ENCODE data around the gene ZFP36L1.

DNA sequence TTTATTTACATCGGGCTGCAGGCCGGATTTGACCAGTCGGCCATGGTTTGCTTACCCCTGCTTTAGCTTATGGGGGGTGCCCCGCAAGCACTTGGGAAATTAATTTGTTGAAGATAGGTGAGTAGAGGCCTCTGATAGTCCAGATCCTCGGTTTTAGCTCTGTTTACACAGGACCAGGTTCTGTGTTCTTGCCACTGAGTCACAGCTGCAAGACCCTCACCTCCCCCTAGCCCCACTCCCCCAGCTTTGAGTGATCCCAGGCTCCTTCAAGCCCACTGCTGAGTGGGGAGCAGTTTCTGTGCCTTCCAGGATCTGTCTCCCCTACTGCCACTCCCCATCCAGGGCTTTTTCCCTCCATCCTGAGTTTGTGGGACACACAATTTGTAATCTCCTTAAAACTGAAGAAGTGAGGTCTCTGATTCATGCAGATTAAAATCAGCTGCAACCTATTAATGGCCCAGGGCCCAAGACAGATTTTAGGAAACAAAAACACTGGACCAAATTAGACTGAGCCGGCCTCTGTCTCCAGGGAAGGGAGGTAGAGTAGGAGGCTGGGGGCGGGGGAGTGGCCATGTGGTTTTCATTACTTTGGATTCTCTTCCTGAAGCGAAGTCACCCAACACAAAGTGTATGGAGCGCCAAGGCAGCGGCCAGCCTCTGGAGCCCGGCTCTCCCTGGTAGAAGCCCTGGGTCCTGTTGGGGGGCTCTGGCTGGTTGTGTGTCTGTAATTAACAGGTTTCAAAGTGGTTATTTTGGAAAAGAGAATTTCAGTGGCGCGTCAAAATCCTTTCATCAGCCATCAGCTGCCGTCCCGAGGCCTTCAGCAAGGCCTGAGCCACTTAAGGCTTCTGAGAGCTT, 282.8 kb downstream of the ZFP36L1 start:
- PRO-cap = no peak
- RAMPAGE, long total RNA, 2 experiments = no peak in any of the 2 experiments

DNA sequence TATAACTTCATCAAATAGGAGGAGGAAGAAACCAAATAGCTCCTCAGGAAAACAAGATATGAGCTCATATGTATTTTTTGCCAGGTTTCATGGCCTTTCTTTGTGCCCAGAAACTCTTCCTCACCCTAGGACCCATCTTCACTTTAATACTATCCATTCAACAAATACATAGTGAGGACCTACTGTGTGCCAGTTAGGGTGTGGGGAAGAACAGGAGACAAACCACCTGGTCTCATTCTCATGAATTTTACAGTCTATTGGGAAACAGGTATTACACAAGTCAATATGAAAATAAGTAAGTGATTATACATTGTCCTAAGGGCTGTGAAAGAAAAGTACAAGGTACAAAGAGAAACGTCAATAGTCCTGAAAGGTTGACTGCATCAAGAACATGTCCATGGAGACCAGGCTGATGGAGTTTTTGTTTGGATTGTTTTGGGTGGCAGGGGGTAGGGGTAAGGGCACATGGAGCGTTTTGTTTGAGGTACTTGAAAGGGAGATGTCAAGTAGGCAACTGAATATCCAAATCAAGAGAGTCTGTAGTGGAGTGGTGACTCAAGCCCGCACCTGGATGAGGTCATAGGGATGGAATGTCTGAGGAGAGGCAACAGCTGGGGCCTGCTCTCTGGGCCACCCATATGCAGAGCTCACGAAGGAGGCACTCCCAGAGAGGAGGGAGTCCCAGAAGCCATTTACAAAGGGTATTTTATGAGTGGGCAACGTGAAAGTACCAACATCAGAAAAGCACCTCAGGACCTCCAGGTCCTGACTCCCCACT, 272.1 kb downstream of the ZFP36L1 start:
- PRO-cap = bidirectional peak, plus-strand start at position 643 of the sequence, minus-strand start at position 529 of the sequence; unidirectional peak, plus-strand start at position 643 of the sequence
- RAMPAGE, long total RNA, 2 experiments = no peak in any of the 2 experiments

DNA sequence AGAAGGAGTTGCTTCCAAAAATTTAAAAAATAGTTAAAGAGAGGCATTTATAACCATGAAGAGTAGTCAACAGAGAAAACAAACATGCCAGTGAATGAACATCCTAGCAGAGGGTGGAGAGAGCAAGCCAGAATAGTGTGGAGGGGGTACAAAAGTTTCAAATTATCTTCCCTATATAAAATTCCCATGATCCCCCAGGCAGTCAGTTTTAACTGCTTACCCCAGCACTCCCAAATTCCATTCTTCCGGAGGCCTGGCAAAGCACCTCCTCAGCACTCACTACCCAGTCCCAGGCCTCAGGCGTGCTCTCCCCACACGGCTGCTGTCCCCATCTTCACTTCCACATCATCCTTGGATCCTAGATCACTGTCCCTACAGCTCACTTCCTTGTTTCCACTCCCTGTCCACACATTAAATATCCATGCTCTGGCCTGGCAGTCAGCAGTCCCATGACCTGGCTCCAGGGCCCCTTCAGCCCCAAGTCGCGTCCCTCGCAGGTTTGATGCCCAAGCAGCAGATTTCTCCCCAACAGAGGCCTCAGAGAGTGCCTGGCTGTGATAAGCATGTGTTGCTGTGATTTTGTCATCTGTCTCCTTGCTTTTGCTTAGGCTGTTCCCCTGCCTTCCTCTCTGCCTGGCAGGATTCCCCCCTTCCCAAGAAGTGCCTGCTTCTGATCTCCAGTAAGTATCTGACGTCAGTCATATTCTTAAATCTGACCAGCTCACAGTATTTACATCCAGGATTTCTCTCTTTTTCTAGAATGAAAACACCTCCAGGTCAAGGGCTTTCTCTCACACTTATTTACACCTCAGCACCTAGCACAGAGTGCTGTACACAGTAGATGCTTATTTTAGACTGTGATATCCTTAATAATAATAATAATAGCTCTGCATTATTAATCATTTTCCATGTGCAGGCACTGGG, 241.7 kb downstream of the ZFP36L1 start:
- PRO-cap = no peak
- RAMPAGE, long total RNA, 2 experiments = no peak in any of the 2 experiments

GRCh38 chr14:68562824-68564080, 229.6 kb downstream of the ZFP36L1 start:
- PRO-cap = unidirectional peak, minus-strand start at chr14:68563346
- RAMPAGE, long total RNA, 2 experiments = no peak in any of the 2 experiments

- PRO-cap = unidirectional peak, minus-strand start at chr14:68566129
- RAMPAGE, long total RNA, 2 experiments = no peak in any of the 2 experiments
Observed at GRCh38 chr14:68565890-68566724, 226.8 kb downstream of the ZFP36L1 start.

- PRO-cap = no peak
- RAMPAGE, long total RNA, 2 experiments = no peak in any of the 2 experiments
Observed at GRCh38 chr14:68583593-68584071, 209.2 kb downstream of the ZFP36L1 start.

- PRO-cap = no peak
- RAMPAGE, long total RNA, 2 experiments = no peak in any of the 2 experiments
Observed at GRCh38 chr14:68621380-68621950, 171.4 kb downstream of the ZFP36L1 start.

- PRO-cap = no peak
- RAMPAGE, long total RNA, 2 experiments = no peak in any of the 2 experiments
Observed at GRCh38 chr14:68685109-68686041, 107.5 kb downstream of the ZFP36L1 start.

DNA sequence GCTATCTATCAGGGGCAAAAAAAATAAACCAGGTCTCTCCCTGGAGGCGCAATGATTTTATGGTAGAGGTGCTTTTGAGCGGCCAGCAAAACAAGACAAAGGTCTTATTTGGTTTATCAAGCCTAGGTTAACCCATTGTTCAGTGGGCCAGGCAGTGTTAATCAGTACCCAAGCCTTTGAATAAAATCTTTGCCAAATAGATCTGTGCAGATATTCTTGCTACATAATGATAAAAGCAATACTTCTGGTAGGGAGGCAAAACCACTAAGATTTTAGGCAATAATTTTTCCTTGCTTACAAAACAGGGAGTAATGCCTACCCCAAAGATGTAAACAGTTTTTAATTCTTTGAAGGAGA, 69.6 kb downstream of the ZFP36L1 start:
- PRO-cap = no peak
- RAMPAGE, long total RNA, 2 experiments = no peak in any of the 2 experiments

DNA sequence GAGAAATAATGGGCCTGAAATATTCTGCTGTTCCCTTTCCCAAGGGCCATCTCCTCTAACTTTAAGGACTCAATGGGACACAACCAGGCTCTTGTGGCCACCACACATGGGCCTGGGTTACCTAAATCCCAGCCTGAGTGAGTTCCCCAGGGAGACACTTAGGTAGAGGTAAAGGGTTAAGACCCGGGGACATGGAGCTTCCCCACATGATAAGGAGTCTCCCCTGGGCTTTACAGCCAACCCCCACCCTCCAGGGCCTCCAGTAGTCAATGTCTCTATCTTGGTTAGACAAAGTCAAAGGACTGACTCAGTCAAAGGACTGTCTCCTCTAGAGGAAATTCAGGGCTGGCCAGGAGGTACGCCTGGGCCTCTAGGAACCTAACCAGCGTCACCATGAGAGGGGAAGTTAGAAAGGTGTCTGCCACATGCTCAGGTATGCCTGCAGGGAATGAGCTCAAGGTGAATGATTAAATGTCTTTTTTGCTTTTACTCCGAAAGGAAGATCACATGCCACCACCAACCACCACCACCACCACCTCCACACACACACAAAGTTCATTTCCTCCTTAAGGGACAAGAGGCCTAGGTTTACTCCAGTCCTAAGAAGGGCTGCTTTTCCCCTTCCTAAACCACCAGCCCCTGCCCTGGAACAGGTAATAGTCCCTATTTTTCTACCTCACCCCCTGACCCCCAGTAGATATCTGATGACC, 6.9 kb downstream of the ZFP36L1 start:
- PRO-cap = bidirectional peak, plus-strand start at position 409 of the sequence, minus-strand start at position 335 of the sequence
- RAMPAGE, long total RNA, 2 experiments = no peak in any of the 2 experiments

DNA sequence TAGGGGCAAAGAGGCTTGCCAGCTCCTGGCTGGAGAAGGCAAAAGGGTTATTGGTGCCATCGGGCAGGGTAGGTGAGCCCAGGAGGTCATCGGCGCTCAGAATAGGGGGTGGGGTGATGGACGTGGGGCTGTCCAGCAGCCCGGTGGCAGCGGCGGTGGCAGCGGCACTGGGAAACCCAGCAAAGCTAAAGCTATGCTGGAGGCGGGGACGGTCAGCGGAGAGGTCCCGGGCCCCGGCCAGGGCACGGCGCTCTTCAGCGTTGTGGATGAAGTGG, 3.2 kb downstream of the ZFP36L1 start:
- PRO-cap = bidirectional peak, plus-strand start outside the sequence, minus-strand start at position 100 of the sequence
- RAMPAGE, long total RNA, 2 experiments = start-site peak on the plus strand in 1 of 2 experiments, centred at position 156 of the sequence, 8 reads per replicate

GRCh38 chr14:68790546-68791484, 2.1 kb downstream of the ZFP36L1 start:
- PRO-cap = bidirectional peak, plus-strand start at chr14:68790694, minus-strand start at chr14:68790573; bidirectional peak, plus-strand start at chr14:68791609, minus-strand start at chr14:68791379
- RAMPAGE, long total RNA, 2 experiments = no peak in any of the 2 experiments

DNA sequence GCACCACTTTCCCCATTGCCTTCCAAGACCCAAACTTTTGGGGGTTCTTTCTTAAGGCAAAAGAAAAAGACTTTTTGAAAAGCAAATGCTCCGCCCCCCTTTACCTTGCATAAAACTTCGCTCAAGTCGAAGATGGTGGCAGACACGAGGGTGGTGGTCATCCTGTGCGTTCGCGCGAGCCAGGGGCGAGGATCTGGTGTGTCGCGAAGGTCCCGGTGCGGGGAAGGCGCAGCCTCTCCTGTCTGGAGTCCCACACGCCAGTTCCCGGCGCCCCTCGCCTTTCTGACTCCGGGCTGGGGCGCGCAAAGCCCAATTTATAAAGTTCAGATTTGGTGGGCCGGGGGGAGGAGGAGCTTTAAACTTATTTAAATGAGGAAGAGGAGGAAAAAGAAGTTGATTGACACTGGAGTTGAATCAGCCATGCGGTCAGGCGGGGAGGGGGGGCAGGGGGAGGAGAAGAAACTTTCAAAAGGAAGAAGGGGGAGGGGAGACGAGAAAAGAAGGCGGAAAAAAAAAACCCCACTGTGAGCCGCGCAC, at the start of gene ZFP36L1:
Gene ZFP36L1 (minus strand): TSS at position 290 of the 537 bp plus-strand sequence.
- PRO-cap = bidirectional peak, plus-strand start at position 474 of the sequence, minus-strand start at position 290 of the sequence
- RAMPAGE, long total RNA, 2 experiments = start-site peak on the minus strand in 2 of 2 experiments, centred at positions 285 to 288 of the sequence, 29 to 3,938 reads per replicate

- PRO-cap = no peak
- RAMPAGE, long total RNA, 2 experiments = no peak in any of the 2 experiments
Observed at GRCh38 chr14:68822173-68822648, 29.3 kb upstream of the ZFP36L1 start.

GRCh38 chr14:68823177-68823773, 30.4 kb upstream of the ZFP36L1 start:
- PRO-cap = no peak
- RAMPAGE, long total RNA, 2 experiments = no peak in any of the 2 experiments

DNA sequence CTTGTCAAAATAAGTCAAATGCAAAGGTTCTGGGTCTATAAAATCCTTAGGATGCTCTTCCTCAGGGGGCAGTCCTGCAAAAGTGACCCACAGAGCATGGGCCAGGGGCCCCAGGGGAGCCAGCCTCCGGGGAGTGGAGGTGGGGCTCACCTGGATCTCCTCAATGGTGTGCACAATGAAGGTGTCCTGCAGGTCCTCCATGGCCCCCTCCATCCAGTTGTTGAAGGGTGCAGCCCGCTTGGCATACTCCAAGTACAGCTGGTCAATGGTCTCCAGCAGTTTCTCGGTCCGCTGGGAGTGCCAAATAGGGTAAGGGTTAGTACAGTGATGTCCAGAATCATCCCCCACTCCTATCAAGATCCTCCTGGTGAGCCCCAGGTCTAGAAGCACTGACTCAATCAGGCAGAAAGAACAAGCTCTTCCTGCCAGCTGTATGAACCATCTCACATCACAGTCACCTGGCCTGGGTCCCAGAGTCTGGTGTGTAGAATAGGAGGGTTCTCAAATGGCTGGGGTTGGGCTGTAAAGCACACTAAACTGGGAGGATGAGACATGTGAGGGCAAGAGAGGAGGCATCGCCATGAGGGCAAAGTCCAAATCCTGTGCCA, 91.3 kb upstream of the ZFP36L1 start:
- PRO-cap = no peak
- RAMPAGE, long total RNA, 2 experiments = no peak in any of the 2 experiments

DNA sequence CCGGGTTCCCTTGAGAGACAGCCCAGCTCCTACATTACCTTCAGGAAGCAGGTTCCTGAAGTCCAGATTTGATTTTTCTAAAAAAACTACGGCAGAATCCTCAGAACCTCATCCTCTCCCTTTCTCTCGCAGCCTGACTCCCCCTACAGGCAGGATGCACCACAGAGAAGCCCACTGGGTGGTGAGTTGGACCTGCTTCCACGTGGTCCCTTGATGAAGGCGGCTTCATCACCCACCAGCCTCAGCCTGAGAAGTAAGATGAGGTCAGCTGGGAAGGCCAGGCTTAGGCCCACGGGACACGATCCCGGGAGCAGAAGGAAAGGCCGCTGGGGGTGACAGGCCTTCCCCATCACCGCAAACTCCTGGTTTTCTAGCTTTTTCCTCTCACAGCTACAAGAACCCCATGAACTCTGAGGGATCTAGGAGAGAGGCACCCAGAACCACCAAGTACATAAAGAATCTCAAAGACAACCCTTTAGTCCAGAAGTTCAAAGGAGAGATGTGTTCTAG, 82.9 kb downstream of the ACTN1 start:
- PRO-cap = no peak
- RAMPAGE, long total RNA, 2 experiments = no peak in any of the 2 experiments

GRCh38 chr14:68931983-68932556, 47.0 kb downstream of the ACTN1 start:
- PRO-cap = no peak
- RAMPAGE, long total RNA, 2 experiments = no peak in any of the 2 experiments

DNA sequence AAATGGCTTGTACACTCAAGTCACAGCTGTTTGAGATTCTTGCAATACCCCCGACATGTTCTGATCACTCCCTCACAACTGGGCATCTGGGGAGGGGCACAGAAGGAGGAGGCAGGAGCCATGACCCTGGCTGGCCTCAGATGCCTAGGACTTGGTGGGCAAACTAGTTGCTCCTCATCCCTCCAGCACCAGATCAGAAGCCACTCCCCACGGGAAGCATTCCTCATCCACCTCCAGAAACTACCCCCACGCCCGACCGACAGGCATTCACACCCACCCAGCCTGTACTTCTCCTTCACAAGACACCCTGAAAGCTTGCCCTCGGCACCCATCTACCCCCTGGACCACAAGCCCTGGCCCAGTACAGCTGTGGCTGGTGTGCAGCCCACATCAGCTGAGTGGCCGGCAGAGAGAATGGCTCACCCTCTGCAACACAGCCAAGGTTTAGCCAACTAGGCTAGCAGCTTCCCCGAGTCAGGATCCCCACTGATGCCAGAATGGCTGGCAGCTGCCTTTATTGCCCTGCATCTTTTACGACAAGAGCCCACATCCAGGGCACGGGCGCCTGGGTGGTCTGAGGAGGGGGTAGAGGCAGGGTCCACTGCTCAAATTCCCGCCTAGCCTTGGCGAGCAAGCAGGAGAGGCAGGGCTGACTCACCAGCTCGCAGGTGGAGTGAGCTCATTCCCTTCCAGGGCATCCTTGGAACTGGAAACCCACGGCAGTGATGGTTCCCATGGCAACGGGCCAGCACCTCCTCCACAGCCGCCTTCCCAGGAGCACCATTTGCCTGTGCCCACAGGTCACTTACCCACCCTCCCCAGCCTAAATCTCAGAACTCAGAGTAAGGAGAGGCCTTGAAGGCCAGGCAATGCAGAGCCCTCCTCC, 17.2 kb downstream of the ACTN1 start:
- PRO-cap = no peak
- RAMPAGE, long total RNA, 2 experiments = no peak in any of the 2 experiments

- PRO-cap = no peak
- RAMPAGE, long total RNA, 2 experiments = no peak in any of the 2 experiments
Observed at GRCh38 chr14:69013947-69014656, 35.0 kb upstream of the ACTN1 start.